Endodermal cell (in vitro differentiated cells): ENCODE measurements around the gene NKX2-2.

- PRO-cap, result unidirectional peak, plus-strand start at chr20:20103026
These were observed 50.5 kb downstream of the CFAP61 start for GRCh38 chr20:20102849-20103302.

- PRO-cap, result no peak
These were observed 42.7 kb downstream of the INSM1 start for GRCh38 chr20:20410503-20411170.

DNA sequence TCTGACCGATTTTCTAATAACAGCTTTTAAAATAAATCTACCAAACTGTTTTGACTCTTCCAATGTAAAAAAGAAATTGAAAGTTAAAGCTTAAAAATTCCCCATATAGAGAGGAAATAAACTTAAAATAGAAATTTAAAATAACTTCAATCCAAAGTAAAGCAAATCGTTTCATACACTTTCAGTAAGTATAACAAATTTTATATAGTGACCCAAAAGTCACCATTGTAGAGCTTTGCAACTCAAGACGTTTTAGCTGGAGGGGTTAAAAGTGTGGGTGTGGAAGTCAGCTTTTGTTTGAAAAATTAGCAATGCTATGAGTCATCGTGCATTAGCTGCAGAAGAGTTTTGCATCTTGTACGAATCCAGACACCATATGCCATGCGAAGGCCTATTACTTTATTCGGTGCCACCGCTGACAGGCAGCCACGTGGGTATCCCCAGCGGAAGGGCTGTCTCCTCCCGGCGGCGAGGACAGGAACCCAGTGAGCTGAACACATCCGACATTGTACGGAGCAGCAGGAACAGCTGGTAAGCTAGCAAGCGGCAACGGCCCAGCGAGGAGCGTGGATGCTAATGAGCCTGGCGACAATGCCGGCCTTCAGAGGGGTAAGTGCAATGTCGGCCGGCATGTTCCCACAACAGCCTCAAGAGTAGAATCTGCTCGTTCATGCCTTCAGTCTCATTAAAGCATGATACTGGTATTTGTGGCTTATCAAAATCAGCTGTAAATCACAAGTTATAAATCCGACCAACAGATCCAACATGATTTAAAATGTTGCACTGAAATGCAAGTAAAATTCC is 84.4 kb downstream of the INSM1 start:
- PRO-cap, result no peak

- PRO-cap, result no peak
These were observed 118.8 kb downstream of the INSM1 start for GRCh38 chr20:20486517-20487252.

DNA sequence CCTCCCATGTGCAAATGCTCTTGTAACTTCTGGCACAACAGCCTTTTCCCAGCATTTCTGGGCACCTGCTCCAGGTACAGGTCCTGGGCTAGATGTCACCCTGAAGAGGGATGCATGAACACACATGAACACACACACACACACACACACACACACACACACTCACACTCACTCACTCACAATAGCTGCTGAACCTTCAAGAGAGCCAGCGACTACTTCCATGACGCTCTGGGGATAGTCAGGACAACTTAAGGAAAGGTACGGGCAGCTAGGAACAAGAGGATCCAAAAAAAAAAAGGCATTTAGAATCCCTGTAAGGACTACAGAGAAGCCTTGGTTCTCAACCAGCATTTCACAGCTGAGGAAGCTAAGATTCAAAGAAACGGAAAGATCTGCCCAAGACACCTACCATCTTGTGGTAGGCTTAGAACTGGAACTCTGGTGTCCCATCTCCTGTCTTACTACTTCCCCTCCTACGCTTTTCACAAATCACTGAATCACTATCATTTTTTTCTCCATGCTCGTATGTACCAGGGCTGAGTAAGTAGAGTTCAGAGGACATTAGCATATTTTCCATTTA is 122.9 kb downstream of the INSM1 start:
- PRO-cap, result no peak

GRCh38 chr20:20601568-20602037 is 110.8 kb downstream of the RALGAPA2 start:
- PRO-cap, result no peak

GRCh38 chr20:20603374-20603772 is 109.1 kb downstream of the RALGAPA2 start:
- PRO-cap, result no peak

- PRO-cap, result bidirectional peak, plus-strand start at chr20:21101902, minus-strand start at chr20:21101587
These were observed 24.5 kb upstream of the KIZ start for GRCh38 chr20:21101295-21101856.

- PRO-cap, result no peak
These were observed 57.4 kb downstream of the KIZ start for GRCh38 chr20:21183322-21183646.

GRCh38 chr20:21189631-21189998 is 63.7 kb downstream of the KIZ start:
- PRO-cap, result bidirectional peak, plus-strand start at chr20:21189815, minus-strand start at chr20:21189799; bidirectional peak, plus-strand start at chr20:21190084, minus-strand start at chr20:21189840

GRCh38 chr20:21191704-21192246 is 65.9 kb downstream of the KIZ start:
- PRO-cap, result unidirectional peak, plus-strand start at chr20:21191884; bidirectional peak, plus-strand start at chr20:21192048, minus-strand start at chr20:21191951

- PRO-cap, result unidirectional peak, minus-strand start at chr20:21514061
These were observed at the start of gene NKX2-2 for GRCh38 chr20:21513519-21514620. TSS of gene NKX2-2 (minus strand) at chr20:21514064.

DNA sequence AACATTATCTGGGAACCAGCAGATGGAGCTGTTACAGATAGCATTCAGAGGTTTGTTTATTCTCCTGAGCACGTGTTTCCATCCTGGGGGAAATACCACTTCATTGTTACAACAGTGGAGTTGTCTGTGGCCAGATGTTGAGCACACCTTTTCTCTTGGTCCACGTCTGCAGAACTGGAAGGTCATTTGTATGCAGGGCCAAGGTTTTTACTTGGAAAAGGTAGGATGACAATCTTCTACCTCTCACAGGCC is 16.1 kb upstream of the NKX2-2 start:
- PRO-cap, result no peak

DNA sequence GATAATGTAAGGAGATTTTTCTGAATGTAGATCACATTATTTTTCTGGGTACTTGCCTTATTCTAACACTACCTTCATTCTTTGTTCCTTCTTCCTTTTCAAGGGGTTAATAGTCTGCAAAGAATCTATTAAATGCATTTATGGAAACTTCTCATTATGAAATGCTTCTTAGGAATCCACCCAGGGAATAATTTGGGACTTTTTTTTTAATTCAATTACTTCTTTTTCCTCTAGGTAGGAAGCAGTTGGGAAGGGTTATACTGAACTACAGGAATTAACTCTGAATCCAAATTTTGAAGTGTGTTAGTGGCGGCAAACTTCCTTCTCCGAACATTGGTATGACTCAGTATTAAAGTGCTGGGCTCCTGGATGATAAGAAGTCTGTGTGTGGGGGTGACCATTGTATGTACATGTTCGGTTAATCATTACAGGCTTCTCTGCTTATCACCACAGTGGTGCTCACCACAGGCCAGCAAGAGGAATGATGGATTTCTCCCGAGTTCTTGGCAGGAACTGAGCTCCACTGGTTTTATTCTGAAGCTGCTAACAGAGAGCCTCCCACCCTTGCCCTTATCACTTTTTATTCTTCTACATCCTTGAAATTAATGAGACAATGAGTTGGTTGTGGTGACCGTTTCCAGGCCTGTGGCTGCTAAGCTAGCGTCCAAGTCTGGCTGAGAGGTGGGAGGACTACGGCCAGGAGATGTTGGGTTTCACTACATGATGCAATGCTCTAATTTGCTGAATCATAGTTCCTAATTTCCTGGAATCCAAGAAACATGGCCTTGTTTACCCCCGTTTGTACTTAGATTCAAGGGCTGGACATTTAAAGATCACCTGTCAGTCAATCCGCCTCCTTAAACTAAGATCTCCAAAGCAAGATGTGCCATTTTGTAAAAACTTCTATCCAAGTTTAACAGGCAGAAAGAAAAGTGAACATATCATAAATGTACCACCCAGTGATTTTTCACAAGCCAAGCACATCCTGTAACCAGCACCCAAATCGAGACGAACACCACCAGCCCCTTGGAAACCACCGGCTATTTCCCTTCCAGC is 172.7 kb downstream of the FOXA2 start:
- PRO-cap, result no peak

GRCh38 chr20:22525039-22525702 is 59.2 kb downstream of the FOXA2 start:
- PRO-cap, result no peak

GRCh38 chr20:22568710-22569333 is 15.6 kb downstream of the FOXA2 start:
- PRO-cap, result unidirectional peak, minus-strand start at chr20:22569103

DNA sequence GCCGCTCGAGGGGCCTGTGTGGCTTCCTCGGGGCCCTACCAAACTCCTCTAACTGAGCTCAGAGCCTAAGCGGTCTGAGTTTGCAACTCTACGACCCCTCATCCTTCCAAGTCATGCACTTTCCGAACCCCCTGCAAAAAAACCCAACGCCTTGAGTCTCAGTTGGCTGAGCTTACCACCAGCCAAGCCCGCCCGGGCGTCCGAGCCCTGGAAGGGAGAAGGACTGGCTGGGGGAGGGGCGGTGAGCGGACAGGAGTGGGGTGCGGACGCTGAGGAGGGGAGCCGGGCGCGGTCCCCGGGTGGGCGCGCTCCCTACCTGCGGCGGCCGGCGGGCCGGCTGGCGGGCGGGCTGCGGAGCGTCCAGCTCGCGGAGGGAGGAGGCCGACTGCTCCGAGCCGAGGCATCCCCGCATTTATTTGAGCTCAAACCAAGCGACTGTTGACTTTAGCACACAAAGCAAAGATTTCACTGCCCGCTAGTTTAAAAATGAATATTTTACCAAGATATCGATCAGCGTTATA is 6.1 kb downstream of the FOXA2 start:
- PRO-cap, result bidirectional peak, plus-strand start at position 154 of the sequence, minus-strand start at position 50 of the sequence; bidirectional peak, plus-strand start outside the sequence, minus-strand start at position 389 of the sequence

DNA sequence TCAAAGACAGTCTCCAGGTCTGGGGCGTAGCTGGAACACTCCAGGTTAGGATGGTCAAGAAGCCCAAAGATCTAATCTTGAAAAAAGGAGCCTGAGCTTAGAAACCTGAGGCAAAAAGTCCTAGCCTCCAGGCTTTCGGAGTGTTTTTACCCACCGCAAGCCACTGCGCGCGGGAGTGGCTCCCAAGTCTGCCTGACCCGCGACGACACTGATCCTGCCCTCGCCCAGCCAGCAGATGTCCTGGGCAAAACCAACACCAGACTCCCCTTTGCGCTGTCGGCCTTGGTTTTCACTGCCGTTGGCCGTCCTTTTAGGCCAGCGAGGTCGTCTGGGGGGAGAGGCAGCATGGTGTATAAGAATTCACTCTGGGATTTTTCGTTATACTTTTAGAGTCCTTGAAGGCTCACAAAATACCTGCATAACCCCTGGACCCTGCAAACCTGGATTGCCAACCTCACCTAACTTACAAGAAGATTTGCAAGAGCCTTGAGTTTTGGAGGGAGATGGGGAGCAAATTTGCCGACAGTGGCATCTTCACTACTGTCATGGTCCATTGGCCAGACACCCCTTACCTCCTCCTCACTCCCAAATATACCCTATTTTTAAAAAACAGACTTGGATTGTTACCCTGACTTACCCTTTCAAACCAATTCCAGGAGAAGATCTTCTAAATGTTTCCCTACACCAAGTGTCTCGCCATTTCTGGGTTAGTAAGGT is 4.6 kb downstream of the FOXA2 start:
- PRO-cap, result bidirectional peak, plus-strand start at position 199 of the sequence, minus-strand start at position 210 of the sequence

DNA sequence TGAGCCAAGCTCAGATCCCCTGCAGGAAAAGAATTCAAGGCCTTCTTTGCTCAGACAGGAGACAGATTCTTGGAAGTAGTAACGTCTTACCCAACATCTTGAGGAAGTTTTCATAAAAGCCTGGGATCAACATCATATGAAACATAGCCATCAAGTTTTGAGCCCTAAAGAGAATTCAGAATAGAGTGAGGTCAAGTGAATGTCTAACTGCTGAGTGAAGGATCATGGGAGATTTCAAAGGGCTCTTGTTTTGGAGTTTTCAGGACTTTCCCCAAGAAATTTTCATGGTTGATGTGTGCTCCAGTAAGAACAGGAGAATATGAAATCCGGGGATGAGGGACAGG is 207.9 kb upstream of the FOXA2 start:
- PRO-cap, result no peak

DNA sequence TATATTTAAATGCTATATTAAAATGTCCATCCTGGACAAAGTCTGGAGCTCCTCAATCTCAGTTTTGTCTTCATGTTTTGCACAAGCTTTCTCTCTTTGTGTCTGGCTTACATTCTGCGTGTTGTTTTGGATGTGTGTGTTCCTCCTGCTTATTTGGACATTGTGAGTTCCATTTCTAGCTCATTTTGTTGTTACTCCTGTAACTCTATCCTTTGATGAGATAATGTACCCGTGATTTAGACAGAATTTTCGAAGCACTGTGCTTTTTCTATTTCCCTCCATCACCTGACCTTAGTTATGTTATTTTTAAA is 54.4 kb upstream of the CD93 start:
- PRO-cap, result no peak